ENCODE data around the gene MCUR1.

- PRO-cap = no peak
Observed at GRCh38 chr6:13642428-13642867, 27.3 kb downstream of the NOL7 start.

DNA sequence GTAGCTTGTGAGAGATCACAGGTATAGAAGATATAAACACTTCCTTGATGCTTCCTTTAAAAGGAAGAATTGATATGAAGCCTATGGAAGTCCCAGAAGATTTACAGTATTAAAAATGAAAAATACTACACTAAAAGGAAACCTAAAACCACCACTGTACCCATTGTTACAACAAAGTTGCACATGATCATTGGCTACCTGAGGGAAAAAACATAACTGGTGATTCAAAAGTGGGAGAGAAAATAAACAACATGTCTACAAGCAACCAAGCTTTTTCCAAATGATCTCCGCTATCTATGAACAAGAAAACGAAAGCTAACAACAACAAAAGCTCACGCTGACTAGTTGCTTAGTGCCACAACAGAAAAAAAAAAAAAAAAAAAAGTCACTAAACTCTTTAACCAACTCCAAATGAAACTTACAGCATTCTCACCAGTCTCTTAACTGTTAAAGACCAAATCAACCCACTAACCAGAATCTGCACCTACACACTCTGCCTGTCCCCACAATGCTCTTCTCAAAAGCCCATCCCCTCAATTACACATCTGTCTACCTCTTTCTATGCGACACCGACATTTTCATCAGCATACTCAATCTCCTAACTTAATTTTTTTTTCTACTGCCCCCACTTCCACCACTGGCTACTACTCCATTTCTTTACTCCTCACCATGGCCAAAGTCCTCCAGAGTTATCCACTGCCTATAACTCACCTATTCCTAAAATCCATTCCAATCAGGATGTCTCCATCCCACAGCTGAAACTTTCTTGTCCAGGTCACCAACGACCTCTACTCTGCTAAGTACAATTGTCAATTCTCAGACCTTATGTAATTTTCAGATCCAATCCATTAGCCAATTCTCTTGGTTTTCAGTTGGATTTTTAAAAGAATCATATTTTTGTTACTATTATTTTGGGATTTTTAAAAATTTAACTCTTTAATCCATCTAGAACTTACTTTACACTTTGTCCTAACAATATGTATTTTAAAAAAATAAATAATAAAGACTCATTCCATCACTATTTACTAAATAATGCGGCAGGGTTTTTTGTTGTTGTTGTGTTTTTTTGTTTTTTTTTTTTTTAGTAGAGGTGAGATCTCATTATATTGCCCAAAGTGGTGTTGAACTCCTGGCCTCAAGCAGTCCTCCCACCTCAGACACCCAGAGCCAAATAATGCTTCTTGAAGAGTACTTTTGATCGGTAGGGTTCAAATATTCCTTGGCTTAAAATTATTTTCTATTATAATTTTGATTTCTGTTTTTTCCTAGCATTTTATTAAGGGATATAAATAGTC, 34.4 kb downstream of the NOL7 start:
- PRO-cap = no peak

GRCh38 chr6:13687020-13687697, 24.5 kb downstream of the RANBP9 start:
- PRO-cap = no peak

GRCh38 chr6:13710087-13710370, 1.6 kb downstream of the RANBP9 start:
- PRO-cap = no peak

- PRO-cap = no peak
Observed at GRCh38 chr6:13806769-13807190, 7.6 kb downstream of the MCUR1 start.

DNA sequence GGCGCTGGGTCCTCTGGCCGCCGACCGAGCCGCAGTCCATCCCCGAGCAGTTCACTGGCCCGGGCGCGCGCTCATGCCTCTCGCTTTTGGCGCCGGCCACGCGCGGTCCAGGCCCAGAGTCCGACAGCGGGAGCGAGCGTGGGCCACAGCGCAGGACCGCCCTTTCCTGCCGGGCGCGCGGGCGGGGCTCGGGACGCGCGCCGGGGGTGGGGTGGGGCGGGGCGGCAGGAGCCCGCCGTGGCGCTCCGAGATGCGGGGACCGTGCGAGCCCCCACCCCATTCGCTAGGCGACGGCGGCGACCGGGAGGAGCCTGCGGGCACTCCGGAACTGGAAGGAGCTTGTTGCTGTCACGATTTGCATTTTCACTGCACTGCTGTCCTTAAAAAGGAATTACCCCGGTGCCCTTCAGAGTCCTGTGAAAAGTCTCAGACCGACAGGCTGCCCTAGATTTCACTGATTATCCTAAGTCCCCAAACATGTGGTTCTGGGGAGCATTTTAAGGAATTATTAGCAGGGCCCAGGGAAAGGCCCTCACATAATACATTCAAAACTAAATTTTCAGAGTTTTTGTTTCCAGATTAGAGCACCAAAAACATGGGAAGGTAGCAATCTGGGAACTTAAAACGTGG, at the start of gene MCUR1:
MCUR1 (minus strand) TSS at position 168 of the 630 bp plus-strand sequence.
- PRO-cap = bidirectional peak, plus-strand start at position 320 of the sequence, minus-strand start at position 168 of the sequence

DNA sequence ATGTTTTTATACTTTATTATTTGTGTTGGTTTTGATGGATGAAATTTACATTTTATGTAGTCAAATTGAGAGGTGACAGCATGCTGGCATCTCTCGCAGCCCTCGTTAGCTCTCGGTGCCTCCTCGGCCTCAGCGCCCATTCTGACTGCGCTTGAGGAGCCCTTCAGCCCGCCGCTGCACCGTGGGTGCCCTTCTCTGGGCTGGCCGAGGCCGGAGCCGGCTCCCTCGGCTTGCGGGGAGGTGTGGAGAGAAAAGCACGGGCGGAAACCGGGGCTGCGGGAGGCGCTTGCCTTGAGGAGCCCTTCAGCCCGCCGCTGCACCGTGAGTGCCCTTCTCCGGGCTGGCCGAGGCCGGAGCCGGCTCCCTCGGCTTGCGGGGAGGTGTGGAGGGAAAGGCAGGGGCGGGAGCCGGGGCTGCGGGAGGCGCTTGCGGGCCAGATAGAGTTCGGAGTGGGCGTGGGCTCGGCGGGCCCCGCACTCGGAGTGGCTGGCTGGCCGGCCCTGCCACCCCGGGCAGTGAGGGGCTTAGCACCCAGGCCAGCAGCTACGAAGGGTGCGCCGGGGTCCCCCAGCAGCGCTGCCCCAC, 45.5 kb upstream of the MCUR1 start:
- PRO-cap = no peak

- PRO-cap = no peak
Observed at GRCh38 chr6:14153915-14154572, 36.5 kb downstream of the CD83 start.

DNA sequence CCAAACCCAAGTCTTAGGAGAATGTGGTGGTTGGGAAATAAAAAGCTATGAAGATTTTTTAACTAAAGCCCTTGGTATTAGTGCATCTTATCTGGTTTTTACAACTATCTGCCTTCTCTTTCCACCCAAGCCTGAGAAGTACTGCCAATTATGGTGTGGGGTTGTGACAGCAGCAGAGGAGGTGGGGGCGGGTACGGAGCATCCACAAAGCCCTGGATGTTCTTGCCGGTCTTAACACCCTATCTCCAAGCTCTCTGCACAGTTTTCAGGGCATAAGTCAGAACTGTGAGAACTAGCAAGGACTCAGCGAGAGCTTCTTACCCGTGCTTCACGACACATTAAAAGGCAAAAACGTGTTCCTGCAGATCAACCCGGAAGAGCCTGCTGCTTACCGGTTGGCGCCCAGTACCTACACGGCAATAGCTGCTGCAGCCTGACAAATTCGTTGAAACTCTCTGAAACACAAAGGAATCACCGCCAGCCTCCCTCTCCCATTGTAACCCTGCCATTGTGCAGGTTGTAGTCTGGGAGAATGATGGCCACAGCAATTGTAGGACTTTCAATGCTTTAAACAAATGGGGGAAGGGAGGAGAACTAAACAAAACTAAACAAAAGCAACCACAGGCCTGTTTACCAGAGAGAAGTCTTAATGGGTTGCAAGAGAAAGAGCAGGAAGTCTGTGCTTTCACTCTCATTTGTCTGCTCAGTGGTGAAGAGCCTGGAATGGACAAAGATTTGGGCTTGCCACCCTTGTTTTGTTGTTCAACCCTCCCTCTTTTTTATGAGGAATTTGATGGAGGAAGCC, 461.1 kb upstream of the JARID2 start:
- PRO-cap = no peak

DNA sequence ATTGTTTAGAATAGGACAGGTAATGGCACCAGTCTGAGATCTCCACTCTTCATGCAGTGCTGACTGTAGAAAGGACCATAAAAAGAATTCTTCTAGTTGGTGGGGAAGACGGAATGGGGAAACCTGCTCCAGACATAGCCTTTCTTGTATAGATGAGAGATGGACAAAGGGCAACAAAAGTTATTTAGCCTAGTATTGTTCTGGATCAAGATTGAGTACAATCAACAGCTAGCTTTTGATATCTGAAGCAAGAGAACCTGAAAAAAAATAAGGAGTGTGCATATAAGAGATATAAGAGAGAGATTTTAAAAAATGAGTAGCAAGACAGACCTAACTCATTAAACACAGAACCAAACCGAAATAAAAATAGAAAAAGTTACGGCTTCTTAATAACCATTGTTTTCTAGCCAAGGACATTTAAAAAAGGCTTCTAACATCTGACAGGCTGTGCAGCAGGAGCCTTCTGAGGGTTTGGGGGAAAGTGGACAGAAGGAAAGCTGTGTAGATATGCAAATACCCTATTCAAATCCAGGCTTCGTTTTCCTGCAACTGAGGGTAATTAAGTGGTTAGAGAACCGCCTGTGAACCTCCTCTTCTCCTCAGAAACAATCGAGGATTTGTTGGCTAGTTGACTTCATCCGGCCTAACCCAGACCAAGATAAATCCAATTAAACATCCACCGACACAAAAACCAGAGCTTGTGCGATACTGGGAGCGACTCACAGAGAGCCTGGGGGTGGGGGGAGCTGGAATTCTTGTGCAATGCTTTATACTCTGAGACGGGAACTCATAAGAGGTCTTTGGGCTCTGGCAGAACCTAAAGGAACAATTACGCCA, 430.0 kb upstream of the JARID2 start:
- PRO-cap = no peak

DNA sequence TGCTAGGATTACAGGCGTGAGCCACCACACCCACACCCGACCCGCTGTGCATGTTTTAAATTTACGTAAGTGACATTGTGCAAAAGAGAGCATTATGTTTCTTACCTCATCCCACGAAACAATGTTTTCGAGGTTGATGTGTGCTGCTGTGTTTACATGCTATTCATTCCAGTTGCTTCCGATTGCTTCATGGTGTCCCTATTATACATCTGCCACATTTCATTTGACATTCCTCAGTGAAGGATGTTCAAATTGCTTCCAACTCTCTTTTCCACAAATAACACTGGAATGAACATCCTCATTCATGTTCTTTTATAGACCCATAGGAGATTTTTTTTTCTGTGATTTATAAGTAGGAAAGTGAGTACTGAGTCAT, 403.9 kb upstream of the JARID2 start:
- PRO-cap = no peak

GRCh38 chr6:14889623-14890003, 356.3 kb upstream of the JARID2 start:
- PRO-cap = no peak

GRCh38 chr6:14904591-14904961, 341.3 kb upstream of the JARID2 start:
- PRO-cap = no peak

GRCh38 chr6:15266730-15267339, 21.0 kb downstream of the JARID2 start:
- PRO-cap = no peak

DNA sequence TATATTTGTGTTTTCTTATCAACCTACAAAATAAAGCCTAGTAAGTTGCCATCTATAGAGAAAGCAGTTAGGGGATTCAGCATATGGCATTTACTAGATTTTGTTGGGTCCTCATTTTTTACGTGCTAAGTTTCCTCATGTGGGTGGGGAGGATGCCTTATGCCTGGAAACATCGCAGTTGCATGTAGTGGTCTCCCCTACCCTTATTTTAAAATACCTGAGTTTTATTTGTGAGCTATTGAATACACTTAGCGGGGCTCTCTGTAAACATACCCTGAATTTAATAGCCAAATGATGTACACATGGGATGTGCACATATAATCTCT, 27.1 kb downstream of the JARID2 start:
- PRO-cap = no peak

- PRO-cap = no peak
Observed at GRCh38 chr6:15290864-15291266, 45.0 kb downstream of the JARID2 start.

- PRO-cap = no peak
Observed at GRCh38 chr6:15365268-15365729, 119.4 kb downstream of the JARID2 start.

DNA sequence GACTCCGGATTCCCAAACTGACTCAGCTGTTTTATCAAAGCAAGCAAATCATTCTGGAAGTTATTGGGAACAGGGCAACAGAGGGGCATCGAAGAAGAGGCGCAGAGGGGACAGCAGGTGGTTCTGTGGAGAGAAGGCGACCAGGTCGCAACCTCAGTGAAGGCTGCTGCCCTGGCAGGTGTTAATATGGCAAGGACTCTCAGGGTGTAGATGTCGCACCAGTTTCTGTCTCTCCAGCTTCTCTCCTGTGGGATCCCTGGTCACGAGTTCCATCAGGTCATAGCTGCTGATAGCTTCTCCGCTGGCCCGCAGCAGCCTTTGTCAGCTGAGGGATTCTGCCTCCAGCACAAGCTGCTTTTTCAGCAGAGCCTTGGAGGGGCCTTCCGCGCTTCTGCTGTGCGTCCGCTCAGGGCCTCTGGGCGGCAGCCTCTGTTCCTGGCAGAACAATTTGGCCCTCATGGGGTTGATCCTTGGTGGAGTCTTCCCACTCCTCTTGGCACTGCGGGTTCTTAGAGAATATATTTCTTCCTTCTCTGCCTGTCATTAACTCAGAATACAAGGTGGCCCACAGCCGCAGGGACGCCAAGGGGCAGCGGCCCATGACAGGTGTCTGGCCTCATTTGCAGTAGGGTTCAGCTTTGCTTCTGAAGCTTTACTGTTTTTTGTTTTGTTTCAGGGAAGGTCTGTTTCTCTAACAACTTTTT, 158.9 kb downstream of the DTNBP1 start:
- PRO-cap = no peak

DNA sequence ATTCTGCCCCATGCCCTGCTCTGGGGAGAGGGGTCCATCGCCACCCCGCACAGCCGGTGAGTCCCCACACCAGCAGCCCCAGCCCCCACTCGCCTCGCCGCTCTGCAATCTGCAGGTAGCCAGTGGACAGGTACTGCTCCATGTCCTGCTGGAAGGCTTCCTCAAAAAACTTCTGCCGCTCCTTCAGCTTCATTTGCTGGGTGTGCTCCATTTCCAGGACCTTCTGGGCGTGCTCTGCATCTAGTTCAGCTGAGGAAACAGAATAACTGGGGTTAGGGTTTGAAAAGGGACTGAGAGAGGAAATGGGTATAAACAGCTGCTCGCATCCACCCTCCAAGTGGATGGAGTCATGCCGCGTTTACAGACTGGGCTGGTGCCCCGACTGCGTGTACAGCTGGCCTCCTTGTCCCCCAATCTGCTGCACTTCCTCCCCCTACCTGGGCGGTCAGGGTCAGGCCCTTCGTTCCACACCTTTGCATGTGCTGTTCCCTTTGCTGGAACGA, 129.6 kb downstream of the DTNBP1 start:
- PRO-cap = no peak

GRCh38 chr6:15691206-15691682, 28.4 kb upstream of the DTNBP1 start:
- PRO-cap = no peak

Data from right cardiac atrium (tissue), 1 donor.